Subcutaneous preadipocyte (primary cell): ENCODE results near the gene FBP1.

GRCh38 chr9:93447303-93447618 lies 4.2 kb upstream of the FAM120A start:
- CAGE, long polyA plus RNA = no peak

- CAGE, long polyA plus RNA = no peak
Measured at GRCh38 chr9:93476692-93477282, 23.4 kb upstream of the FAM120AOS start.

DNA sequence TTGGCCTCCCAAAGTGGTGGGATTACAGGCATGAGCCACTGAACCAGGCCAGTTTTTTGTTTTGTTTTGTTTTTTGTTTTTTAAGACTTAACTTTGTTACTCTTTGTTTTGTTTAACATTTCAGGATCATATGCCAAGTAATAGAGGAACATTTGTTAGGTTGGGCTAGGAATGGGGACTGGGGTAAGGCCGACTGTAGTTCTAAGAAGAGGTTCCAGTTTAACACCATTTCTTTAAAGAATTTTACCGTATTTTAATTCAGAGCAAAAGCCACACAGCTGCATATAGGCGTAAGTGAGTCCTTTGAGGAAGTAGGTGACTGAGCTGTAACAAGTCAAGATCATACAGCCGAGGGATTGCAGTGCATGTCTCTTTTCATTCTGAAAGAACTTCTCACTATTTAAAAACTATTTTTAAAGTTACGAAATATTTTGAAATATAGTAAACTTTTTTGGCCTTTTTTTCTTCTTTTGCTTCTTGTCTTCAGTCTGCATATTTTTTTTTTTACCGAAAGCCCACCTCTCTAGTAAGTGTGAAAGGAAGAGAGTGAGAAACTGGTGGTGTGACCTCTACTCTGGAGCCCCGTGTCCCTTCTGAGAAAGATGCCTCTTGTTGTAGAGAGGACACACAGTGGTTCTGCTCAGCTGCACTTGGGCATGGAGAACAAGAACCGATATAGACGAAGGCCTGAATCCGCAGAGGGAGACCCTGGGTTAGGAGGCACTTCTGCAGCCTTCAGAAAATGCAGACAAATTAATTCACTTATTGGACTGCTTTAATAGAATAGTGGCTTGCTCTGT lies 58.9 kb upstream of the FAM120AOS start:
- CAGE, long polyA plus RNA = no peak

- CAGE, long polyA plus RNA = no peak
Measured at GRCh38 chr9:93523136-93523392, 53.3 kb upstream of the PHF2 start.

GRCh38 chr9:93574514-93575160 lies 1.7 kb upstream of the PHF2 start:
- CAGE, long polyA plus RNA = no peak

- CAGE, long polyA plus RNA = no peak
Measured at GRCh38 chr9:93589505-93590057, 13.2 kb downstream of the PHF2 start.

GRCh38 chr9:94181338-94182232 lies 77.5 kb upstream of the ZNF169 start:
- CAGE, long polyA plus RNA = no peak

- CAGE, long polyA plus RNA = no peak
Measured at GRCh38 chr9:94455757-94456492, 81.6 kb downstream of the MFSD14B start.

GRCh38 chr9:94541808-94542369 lies 51.7 kb downstream of the FBP2 start:
- CAGE, long polyA plus RNA = no peak

- CAGE, long polyA plus RNA = no peak
Measured at GRCh38 chr9:94630869-94631324, 8.4 kb downstream of the FBP1 start.

DNA sequence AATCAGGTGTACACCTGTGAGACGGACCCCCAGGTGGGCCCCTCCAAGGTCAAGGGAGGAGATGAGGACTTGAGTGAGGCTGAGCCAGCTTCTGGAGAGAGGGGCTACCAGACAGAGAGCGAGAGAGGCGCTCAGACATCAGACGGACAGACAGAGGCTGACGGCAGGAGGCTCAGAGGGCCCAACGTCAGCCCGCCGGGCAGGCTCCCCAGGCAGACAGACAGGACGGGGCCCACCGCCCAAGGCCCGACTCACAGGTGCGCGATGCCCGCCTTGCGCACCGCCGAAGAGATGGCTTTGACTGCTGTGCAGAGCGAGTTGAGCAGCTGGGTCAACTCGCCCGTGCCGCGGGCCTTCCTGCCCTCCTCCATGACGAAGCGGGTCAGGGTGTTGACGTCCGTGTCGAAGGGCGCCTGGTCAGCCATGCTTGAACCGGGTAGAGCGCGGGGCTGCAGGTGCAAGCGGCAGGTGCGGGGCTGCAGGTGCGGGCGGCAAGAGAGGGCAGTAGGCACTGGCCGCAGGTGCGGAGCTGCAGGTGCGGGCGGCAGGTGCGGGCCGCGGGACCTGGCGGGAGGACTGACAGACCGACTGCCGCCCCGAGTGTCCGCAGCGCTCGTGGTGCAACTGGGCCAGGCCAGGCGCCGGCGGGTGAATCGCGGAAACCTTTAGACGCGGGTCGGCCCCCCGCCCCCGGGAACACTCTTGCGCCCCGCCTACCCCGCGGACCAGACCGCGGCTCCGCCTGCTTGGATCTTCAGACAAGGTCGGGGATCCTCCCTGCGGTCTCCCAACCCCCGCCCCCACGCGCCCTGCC lies at the start of gene FBP1:
Gene FBP1 (minus strand): TSS at position 633 of the 814 bp plus-strand sequence.
- CAGE, long polyA plus RNA = no peak

GRCh38 chr9:94861663-94862453 lies 135.4 kb downstream of the AOPEP start:
- CAGE, long polyA plus RNA = no peak

GRCh38 chr9:94881509-94881976 lies 155.0 kb downstream of the AOPEP start:
- CAGE, long polyA plus RNA = no peak

- CAGE, long polyA plus RNA = no peak
Measured at GRCh38 chr9:94882789-94883323, 156.4 kb downstream of the AOPEP start.

- CAGE, long polyA plus RNA = no peak
Measured at GRCh38 chr9:94916881-94917454, 190.5 kb downstream of the AOPEP start.

DNA sequence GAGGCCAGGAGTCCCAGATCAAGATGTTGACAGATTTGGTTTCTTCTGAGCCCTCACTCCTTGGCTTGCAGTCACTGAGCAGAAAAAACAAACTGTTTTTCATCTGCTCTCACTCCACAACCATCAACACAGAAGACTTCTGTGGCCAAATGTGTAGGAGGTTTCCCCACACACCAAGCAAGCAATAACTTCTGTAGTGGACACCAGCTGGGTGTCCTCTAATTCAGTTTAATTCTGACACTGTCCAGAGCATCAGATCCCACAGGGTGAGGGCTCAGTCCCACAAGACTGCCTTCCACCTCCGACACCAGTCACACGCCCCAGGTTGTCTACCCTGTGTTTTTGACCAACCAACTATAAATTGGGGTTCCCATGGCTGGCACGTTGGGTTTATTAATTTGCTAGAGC lies 209.9 kb downstream of the AOPEP start:
- CAGE, long polyA plus RNA = no peak

DNA sequence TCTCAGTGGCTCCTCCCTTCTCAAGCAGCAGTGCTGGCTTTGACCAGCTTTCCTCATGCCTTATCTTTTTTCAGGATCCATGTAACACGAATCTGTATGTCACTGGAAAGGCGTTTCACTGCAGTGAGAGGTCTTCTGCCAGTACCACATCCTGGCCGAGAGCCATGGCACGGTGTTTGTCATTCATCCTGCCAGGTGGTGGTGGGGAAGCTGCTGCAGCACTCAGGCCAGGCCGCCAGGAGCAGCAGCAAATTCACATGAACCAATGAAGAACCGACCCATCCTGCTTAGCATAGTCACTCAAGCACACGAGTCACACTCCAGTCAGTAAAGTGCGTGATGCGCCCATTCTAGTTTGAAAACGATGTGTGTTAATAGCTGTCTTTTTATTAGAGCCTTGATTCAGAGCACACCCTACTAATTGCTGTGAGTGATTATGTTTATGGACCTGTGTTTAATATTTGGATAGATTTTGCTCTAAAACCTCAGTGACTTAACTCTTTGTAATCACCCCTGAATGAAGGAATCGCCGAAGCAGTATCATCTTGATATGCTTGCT lies 178.9 kb downstream of the FANCC start:
- CAGE, long polyA plus RNA = no peak

DNA sequence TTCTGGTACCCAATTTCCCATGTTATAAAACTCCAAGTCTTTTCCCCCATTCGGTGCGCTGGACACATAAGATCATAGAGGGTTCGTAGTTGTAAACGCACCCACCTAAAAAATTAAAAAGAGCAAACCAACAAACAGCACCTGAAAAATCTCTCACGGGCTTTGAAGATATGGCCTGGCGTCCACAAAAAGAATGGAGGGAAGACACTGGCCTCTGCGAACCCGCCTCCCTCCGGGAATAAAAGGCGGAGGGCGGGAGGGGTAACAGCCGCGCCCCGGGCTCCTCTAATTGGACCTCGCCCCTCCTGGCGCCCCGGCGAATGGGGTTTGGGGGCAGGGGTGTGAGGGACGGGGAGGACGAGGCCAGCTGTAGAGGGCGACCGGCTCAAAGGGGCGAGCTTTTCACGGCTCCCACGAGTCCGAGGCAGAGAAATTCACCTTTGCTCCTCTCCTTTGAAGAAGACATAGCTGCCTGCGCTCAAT lies 777 bp downstream of the FANCC start:
- CAGE, long polyA plus RNA = no peak

DNA sequence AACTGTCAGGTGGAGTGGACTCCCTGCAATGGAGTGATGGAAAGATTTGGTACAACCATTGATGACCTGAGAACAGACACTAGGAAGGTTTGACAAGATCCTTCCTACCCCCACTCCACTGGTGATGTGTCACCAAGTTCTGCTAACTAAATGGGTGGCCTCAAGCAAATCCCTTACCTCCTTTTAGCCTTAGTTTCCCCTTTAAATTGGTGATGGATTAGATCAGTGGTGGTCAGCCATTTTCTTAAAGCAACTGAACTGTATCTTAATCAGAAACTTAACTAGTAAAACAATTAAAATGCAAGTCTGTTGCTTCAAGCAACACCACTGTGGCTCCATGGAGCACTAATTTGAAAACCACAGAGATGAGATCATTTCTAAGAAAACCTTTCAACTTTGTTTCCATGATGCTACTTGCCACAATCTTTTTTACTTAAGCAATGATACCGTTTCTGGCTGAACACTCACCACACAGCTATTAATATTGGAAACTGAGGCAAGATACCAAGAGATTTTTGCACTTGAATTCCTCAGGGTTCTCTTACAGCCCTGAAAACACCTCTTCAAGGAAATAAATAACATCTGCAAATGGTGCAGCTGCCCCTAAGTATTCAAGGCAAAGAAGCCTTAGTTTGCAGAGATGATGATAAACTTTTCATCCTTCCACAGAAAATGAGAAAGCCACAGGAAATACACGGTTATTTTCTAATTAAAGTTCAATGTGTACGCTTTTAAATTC lies 140.7 kb downstream of the ERCC6L2 start:
- CAGE, long polyA plus RNA = no peak

DNA sequence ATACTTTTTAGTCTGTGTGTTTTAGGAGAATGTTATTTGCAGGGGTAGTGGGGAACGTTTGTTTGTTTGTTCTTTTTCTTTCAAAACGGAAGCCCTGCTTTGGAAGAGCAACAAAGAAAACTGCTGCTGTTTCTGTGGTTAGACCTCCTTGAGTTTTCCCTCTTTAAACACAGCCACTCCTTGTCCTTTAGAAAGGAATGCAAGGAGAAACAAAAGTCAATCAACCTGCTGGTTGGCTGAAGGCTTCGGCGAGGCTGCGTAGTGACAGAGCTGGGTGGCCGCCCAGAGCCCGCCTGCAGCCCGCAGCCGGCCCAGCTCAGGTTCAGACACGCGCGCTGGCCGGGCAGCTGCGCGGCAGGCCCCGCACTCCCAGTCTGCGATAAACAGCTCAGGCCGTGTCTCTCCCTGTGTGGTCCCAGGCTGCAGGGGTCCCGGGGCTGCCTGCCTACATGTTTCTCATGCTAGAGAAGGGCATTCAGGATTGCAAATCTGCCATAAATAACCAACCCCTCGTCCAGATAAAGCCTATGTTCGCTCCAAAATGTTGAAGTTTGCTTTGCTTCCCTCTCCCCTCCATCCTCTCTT lies 115.4 kb downstream of the HSD17B3 start:
- CAGE, long polyA plus RNA = no peak